HT1080 (cell line): ENCODE results near the genes FICD, TMEM119 and SELPLG.

GRCh38 chr12:107369722-107370235 lies 51.5 kb downstream of the ABTB3 start:
RAMPAGE:
- cytosol, long total RNA: no peak
- long total RNA: no peak
- nucleus, long total RNA: no peak

DNA sequence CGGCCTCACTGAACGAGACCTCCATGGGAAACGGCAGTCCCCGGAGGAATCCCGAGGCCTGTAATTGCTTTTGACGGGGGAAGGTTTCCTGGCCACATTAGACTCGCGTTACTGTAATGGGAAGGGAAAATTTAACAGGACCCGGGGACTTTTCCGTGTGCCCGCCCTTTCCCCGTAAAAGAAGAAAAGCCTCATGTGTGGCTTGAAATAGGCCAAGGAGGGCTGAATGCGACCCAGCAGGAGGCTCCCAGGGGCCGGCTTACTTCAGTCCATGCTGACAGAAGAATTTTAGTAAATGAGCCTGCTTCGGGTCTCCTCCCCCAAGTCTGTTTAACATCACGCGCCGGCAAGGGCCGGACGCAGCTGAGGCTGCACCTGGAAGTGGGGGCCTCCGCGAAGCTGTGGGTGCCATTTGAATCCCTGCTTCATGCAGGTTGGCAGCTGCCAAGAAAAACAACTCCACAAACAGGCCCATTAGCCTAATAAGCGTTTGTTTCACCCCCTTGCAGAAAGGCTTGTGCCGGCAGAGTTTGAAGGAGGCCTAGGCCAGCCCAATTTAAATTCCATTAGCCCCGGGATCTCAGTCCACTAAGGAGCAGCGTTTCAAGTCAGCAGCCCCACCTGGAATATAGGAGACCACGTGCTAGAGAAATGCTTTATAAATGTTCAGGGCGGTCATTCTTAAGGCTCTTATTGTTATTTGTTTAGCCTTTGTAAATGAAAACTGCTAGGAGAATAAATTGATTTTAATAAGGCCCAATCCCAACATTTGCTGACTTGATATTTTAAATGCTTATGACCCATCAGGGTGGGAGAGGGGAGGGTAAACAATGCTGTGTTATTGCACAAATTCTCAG lies 39.6 kb upstream of the PWP1 start:
RAMPAGE:
- cytosol, long total RNA: no peak
- long total RNA: no peak
- nucleus, long total RNA: no peak

GRCh38 chr12:107710153-107710762 lies 24.7 kb downstream of the PWP1 start:
RAMPAGE:
- cytosol, long total RNA: no peak
- long total RNA: no peak
- nucleus, long total RNA: no peak

DNA sequence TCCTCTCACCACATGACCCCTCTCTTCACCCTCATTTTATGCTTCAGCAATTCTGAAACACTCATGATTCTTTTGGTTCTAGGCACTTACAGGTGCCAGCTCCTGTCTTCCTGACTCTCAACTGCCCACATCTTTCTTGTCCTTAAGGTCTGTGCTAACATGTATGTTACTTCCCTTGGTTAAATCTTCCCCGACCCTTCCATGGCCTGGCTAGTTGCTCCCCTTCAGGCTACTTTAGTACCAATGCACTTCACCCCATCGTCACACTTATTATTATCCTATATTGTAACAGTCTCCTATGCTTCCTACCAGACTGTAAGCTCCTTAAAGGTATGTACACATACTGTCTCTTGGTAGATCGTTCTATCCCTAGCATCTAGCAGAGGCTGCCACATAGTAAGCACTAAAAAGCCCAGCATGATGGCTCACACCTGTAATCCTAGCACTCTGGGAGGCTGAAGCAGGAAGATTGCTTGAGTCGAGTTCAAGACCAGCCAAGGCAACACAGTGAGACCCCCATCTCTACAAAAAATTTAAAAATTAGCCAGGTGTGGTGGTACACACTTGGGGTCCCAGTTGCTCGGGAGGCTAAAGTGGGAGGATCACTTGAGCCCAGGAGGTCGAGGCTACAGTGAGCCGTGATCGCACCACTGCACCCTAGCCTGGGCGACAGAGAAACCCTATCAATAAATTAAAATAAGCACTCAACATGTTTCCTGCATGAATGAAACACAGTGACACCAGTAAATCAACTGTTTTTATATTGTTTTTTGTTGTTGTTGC lies 10.9 kb downstream of the PRDM4 start:
RAMPAGE:
- cytosol, long total RNA: no peak
- long total RNA: no peak
- nucleus, long total RNA: no peak

DNA sequence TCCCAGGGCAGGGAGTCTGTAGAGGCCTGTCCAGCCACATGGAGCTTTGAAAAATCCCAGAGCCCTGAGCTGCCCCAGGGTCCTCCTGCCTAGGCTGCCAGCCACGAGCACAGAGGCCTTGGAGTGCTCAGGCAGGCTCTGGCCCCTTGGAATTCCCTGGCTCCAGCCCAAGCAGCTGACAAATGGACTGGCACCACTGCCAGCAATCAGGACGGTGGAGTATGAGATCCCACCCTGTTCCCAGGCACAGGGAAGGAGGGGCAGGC lies 26.3 kb downstream of the CMKLR1 start:
RAMPAGE:
- cytosol, long total RNA: no peak
- long total RNA: no peak
- nucleus, long total RNA: no peak

GRCh38 chr12:108313223-108314020 lies 25.7 kb downstream of the CMKLR1 start:
RAMPAGE:
- cytosol, long total RNA: no peak
- long total RNA: no peak
- nucleus, long total RNA: no peak

RAMPAGE:
- cytosol, long total RNA: no peak
- long total RNA: no peak
- nucleus, long total RNA: no peak
These were observed 5.9 kb downstream of the CMKLR1 start for GRCh38 chr12:108333260-108333494.

RAMPAGE:
- cytosol, long total RNA: no peak
- long total RNA: no peak
- nucleus, long total RNA: no peak
These were observed at the start of gene FICD for GRCh38 chr12:108514734-108515935. FICD (plus strand) TSS chr12:108515277.

DNA sequence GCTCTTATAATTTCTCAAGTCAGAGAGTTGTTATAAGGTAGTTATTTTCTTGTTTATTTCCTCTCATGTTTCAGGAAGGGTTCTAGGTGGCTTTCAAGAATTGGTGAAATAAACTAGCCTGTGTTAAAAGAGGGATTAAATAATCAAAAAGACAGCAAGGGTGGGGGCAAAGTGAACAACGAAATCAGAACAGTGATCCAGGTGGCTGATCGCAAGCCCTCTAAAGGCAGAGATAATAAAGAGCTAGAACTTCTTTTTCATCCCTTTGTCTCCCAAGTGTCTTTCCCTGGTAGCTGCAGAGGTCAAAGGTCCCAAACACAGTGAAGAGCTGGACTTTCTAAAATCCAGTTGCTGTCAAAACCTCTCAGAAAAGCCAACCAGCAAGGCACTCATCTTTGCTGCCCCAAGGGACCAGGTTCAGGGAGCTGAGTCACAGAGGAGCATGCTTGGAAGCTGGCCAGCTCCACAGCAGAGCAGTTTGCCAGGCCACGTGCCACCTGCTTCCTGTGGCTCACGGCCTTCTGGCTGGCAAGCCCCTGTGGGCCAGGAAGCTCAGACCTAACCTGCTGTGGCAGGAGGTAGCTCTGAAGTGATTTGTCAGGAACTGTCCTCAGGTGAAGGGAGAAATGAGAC lies 3.4 kb downstream of the ISCU start:
RAMPAGE:
- cytosol, long total RNA: no peak
- long total RNA: no peak
- nucleus, long total RNA: no peak

DNA sequence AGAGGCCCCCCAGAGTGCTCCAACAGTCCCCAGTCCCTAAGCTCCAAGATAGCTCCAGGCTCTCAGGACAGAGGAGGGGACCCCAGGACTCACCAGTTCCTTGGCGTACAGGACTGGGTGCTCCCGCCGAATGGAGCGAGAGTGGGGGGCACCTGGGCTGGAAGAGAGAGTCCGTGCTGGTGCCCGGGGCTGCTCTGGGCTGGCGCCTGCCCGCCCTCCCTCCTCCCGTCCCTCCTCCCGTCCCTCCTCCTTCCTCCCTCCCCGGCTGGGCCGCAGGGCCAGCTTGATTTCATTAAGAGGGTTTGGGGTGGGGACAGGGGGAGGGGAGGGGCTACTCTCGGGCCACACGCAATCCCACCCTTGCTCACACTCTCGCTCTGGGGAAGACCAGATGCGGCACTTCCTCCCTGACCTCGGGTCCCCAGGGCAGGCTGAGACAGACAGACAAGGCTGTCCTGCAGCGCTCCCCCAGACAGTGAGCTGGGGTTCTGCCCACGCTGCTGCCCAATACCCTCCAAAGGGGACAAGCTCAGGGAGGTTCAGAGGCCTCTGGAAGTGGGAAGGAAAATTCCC lies at the start of gene TMEM119:
Gene TMEM119 (minus strand): TSS at position 208 of the 573 bp plus-strand sequence.
RAMPAGE:
- cytosol, long total RNA: no peak
- long total RNA: no peak
- nucleus, long total RNA: no peak

GRCh38 chr12:108629586-108630424 lies 3.9 kb downstream of the SELPLG start:
RAMPAGE:
- cytosol, long total RNA: no peak
- long total RNA: no peak
- nucleus, long total RNA: no peak

RAMPAGE:
- cytosol, long total RNA: no peak
- long total RNA: no peak
- nucleus, long total RNA: no peak
These were observed at the start of gene SELPLG for GRCh38 chr12:108633461-108634293. SELPLG (minus strand) TSS chr12:108633894.

GRCh38 chr12:108637219-108638127 lies 3.8 kb upstream of the SELPLG start:
RAMPAGE:
- cytosol, long total RNA: no peak
- long total RNA: no peak
- nucleus, long total RNA: no peak

DNA sequence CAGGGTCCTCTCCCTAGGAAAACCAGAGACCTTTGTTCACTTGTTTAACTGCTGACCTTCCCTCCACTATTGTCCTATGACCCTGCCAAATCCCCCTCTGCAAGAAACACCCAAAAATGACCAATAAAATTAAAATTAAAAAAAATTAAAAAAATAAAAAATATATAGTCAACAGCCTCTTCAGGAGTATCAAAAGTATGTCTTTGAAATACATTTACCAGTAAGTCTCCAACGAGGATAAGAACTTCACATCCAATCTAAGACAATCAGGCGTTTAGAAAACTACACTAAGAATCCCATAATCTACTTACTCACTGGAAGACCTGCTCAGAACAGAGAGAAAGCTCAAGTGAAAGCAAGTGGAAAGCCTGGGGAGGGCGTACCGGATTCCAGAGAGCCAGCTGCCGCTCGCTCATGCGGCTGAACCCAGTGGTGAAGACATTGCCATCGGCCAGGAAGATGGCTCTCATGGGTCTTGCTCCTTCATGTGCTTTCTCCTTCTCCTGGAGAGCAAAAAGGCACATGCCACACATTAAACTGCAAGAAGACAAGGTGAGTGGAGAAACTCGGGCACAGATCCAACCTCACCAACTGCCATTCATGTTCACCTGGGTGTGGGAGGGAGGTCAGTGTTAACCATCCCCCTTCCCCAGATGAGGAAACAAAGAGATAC lies 23.4 kb upstream of the SELPLG start:
RAMPAGE:
- cytosol, long total RNA: no peak
- long total RNA: no peak
- nucleus, long total RNA: no peak

GRCh38 chr12:108664220-108665572 lies 31.0 kb upstream of the SELPLG start:
RAMPAGE:
- cytosol, long total RNA: no peak
- long total RNA: no peak
- nucleus, long total RNA: no peak

DNA sequence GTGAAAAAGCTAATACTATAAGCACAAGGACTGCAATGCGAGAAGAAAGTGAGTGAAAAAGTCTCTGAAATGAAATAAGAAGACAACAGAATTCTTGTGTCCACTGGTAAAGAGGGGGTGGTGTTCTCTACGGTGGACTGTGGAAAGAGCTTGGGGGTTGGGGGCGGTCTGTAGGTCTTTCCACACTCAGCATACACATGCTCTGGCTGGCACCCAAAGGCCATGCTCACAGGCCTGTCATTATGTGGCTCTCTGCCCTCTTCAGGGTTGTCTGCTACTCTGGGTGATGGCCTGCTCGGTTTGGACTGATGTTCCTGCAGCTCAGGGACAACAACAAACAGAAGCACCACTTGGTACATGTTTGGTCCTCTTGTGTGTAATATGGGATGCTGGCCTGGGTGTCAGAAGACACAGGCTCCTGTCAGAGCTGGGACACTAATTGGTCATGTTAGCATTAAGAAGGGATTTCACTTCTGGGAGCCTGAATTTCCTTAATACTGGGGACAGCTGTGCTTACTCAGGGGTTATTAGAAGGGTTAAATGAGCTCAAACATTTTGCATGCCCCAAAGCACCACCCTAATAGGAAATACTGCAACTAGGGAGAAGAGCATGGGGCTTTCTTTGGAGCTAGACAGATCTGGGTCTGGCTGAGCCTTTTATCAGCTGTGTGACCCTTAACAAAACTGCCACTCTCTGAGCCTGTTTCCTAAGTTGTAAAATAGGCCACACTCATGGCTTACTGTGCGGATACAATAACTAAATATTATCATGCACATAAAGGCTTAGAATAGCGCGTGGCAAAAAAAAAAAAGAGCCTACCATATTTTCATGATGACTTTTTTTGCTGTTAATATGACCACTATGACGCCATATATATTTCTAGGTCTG lies 32.8 kb upstream of the SELPLG start:
RAMPAGE:
- cytosol, long total RNA: no peak
- long total RNA: no peak
- nucleus, long total RNA: no peak

GRCh38 chr12:108689218-108690488 lies 41.7 kb downstream of the CORO1C start:
RAMPAGE:
- cytosol, long total RNA: no peak
- long total RNA: no peak
- nucleus, long total RNA: no peak

GRCh38 chr12:108724346-108724724 lies 7.0 kb downstream of the CORO1C start:
RAMPAGE:
- cytosol, long total RNA: no peak
- long total RNA: no peak
- nucleus, long total RNA: no peak

RAMPAGE:
- cytosol, long total RNA: start-site peak on the minus strand at chr12:108730378-108730673, 20 and 28 reads in 2 replicates
- long total RNA: no peak
- nucleus, long total RNA: no peak
These were observed 819 bp downstream of the CORO1C start for GRCh38 chr12:108730333-108731065.

DNA sequence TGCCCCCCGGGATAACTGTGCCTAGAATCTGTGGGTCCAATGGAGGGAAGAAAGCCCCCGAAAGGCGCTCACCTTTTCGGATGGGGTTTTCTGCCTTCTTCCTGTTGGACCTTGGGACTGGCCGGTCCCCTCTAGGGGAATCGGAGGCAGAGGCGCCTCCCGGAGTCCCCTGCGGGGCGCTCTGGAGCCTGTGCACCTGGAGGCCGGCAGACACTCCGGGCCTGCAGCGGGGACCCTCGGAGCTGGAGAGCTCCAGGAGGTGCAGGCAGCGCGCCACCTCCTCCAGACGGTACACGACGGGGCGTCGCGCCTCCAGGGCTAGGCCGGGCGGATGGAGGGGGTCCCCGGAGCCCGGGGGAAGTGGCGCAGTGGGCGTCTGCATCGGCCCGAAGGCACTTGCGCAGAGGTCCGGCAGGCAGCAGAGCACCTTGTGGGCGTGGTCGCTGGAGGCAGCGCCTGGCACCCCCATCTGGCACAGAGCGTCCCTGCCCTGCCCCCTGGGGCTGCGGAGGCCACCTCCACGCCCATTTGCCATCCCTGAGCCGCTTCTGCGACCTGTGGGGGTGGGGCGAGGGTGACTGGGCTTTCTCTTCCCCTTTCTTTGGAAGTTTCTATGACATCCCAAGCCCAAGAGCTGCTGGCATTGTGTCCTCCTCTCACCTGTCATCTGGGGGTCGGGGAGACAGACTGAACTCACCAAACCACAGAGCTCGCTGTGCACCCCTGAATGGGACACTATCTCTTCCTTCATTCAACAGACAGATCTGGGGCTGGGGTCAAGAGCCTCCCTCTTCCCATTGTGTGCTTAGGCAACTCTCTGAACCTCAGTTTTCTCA lies 37.4 kb upstream of the CORO1C start:
RAMPAGE:
- cytosol, long total RNA: no peak
- long total RNA: no peak
- nucleus, long total RNA: no peak